Type B pancreatic cell (in vitro differentiated cells): ENCODE measurements around a stretch of chr10.

- PRO-cap = unidirectional peak, minus-strand start at chr10:101570250; unidirectional peak, minus-strand start at chr10:101570318
These were observed 17.9 kb downstream of the POLL start for GRCh38 chr10:101570117-101570682.

- PRO-cap = no peak
These were observed 9.3 kb downstream of the POLL start for GRCh38 chr10:101578750-101579105.

DNA sequence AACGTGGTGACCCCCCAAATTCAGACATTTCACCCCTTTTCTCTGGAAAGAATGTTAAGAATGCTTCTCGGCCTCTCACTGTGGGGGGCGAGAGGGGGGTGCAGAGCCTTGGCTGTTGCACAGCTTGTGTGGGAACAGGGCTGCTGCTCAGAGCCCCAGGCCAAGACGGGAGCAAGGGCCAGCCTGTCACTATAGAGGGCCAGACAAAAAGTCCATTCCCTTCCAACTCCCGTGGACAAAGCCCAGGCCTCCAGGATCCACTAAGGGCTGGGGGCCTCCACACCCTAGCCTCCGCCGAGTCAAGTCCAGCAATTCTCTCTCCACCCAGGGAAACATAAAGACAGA lies 26.9 kb downstream of the DPCD start:
- PRO-cap = no peak

GRCh38 chr10:101814660-101815266 lies 3.5 kb downstream of the OGA start:
- PRO-cap = no peak

DNA sequence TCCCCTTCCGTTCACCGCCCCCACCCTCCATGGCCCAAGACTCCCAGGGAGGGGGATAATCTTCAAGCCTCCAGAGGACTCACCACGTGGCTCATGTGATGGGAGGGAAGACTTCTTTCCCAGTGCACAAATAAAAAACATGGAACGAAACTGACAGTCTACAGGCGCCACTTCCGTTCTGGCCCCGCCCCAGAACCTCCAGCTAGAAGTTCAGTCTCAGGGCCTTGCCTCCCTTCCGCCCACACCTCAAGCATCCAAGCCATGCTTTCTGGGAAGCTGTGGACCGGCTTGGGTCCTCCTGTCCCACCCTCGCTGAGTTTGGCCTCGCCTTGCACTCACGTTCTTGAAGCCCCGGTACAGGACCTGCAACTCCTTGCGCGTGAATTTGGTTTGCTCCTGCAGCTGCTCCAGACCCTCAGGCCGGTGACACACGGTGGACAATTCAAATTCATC lies 10.5 kb upstream of the OGA start:
- PRO-cap = no peak

DNA sequence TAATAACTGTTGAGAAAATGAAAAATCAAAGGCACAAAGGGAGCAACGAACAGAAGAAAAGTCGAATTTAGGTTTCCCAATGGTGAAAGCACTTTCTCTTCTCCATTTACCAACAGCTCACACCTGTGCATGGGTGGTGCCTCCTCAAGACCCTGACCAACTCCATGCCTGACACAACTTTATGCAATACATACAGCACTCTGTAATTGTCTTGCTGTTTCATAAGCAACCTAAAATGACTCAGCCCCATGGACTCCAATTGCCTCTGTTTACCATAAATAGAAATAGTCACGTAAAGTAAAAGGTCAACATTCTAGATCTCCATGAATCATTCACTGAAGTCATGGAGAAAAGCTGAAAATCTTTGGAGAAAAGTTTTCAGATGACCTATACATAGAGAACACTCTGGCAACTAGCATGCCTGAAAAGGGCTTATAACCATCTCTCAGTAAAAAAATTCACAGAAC lies 95.6 kb upstream of the KCNIP2 start:
- PRO-cap = no peak

DNA sequence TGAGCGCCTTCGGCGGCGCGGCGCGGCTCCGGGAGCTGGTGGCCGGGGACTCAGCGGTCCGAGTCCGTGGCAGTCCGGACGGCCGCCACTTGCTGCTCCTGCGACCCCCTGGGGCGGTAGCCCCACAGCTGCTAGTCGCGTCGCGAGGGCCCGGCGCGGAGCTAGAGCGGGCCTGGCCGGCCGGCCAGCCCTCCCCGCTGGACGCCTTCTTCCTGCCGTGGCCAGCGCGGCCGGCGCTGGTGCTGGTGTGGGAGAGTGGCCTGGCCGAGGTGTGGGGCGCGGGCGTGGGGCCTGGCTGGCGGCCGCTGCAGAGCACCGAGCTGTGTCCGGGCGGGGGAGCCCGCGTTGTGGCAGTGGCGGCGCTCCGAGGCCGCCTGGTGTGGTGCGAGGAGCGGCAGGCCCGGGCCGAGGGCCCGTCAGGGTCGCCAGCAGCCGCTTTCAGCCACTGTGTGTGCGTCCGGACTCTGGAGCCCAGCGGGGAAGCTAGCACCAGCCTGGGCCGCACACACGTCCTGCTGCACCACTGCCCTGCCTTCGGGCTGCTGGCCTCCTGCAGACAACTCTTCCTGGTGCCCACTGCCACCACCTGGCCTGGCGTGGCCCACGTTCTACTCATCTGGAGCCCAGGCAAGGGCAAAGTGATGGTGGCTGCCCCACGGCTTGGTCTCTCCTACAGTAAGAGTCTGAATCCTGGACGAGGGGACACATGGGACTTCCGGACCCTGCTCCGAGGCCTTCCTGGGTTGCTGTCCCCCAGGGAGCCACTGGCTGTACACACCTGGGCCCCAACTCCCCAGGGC lies 563 bp downstream of the HPS6 start:
- PRO-cap = unidirectional peak, minus-strand start at position 349 of the sequence

- PRO-cap = no peak
These were observed 10.4 kb downstream of the LDB1 start for GRCh38 chr10:102109799-102110158.

GRCh38 chr10:102230770-102231343 lies 4.8 kb downstream of the ELOVL3 start:
- PRO-cap = no peak

DNA sequence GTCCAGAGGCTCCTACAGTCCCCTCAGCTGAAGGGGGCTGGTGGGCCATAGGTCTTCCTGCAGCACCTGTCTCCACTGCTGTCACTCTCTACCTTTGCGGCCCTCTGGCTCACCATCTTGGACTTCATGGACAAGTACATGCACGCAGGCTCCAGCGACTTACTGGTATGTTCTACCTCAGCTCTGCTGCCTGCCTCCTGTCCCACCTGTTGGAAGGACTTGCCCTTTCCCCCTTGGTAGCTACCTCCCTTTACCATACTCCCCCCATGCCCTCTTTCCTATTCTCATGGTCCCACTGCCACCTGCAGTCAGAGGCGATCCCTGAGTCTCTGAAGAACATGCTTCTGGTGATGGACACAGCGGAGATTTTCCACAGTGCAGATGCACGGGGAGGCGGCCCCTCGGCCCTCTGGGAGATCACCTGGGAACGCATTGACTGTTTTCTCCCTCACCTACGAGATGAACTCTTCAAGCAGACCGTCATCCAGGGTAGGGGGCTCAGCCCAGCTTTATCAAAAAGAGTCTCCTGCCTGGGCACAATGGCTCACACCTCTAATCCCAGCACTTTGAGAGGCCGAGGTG lies 15.2 kb upstream of the NFKB2 start:
- PRO-cap = no peak

DNA sequence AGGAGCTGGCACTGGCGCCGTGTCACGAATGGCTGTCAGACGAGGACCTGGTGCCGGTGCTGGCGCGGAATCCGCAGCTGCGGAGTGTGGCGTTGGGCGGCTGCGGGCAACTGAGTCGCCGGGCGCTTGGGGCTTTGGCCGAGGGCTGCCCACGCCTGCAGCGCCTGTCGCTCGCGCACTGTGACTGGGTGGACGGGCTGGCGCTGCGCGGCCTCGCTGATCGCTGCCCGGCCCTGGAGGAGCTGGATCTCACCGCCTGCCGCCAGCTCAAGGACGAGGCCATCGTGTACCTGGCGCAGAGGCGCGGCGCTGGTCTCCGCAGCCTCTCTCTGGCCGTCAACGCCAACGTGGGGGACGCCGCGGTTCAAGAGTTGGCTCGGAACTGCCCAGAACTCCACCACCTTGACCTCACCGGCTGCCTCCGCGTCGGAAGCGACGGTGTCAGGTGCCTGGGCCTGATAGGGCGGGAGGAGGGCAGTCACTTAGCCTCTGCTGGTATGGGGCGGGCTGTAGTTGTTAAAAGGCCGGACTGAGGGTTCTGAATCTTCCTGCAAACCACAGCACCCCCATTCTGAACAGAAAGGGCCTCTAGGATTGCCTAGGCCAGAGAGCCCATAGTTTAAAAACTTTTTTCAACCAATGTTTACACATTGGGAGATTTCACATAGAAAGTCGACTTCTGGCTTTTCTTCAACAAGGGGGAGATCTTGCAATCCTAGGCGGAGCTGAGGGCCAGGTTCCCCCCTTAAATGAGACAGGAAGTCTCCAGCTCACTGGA lies 1.4 kb downstream of the FBXL15 start:
- PRO-cap = no peak

DNA sequence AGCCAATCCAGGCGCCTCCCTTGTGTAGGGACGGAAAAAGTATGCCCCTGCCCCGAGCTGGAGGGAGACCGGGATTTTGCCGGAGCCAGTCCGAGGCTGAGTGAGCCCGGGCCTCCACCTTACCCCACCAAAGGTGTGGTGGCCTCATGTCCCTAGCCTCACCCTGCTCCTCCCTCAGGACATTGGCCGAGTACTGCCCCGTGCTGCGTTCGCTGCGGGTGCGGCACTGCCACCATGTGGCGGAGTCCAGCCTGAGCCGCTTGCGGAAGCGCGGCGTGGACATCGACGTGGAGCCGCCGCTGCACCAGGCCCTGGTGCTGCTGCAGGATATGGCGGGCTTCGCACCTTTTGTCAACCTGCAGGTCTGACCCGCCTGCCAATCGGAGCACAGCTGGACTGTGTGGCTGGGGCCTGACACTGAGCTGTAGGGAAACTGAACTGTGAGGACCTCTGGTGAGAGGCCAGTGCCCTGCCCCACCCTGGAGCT lies 2.0 kb downstream of the FBXL15 start:
- PRO-cap = no peak

DNA sequence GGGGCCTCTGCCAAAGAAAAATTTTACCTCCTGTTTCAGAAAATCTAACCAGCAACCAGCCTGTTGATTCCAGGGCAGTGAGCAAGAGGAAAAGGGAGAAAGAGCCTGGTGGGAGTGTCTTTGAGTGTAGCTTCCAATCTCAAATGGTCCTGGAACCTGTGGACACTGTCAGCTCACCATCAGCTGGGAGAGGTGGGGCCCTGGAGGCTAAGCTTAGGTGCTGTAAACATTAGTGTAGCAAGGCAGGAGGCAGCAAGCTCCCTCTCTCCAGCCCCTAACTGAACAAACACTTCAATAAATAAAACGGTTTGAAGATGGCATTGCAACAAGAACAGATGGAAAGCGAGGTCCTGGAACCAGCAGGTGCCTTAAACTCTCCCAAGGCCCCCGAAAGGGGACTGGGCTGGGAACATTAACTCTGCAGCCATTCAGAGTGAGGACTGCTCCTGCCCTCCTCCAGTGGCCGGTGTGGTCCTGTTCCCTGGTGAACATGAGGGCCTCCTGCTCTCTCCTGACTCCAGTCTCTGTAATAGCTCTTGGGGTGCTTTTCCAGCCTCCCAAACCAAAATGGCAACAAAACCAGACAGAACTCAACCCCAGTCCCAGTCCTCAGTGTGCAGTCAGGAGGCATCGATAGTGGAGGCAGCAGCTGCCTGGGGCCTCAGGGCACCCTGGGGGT lies 18.7 kb downstream of the MFSD13A start:
- PRO-cap = no peak

- PRO-cap = no peak
These were observed 23.6 kb upstream of the TRIM8 start for GRCh38 chr10:102620594-102621184.

DNA sequence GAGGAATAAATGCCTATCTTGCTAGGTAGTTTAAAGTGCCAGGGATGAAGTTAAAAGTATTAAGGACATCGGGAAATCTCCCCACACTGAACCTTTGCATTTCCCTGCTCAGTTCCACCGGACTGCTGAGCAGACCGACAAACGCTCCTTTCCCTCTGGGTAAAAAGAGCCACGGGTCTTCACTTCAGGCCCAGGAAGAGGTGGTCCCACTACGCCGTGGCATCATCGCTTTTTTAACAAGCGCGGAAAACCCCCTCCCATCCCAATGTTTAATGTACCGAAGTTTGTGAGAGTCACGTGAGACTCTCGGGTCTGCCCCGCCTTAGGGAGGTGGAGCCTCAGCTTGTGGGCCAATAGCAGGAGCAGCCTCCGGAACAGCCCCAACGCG lies 2.4 kb upstream of the TRIM8 start:
- PRO-cap = bidirectional peak, plus-strand start outside the sequence, minus-strand start at position 157 of the sequence

GRCh38 chr10:102665765-102666261 lies 21.5 kb downstream of the TRIM8 start:
- PRO-cap = no peak

DNA sequence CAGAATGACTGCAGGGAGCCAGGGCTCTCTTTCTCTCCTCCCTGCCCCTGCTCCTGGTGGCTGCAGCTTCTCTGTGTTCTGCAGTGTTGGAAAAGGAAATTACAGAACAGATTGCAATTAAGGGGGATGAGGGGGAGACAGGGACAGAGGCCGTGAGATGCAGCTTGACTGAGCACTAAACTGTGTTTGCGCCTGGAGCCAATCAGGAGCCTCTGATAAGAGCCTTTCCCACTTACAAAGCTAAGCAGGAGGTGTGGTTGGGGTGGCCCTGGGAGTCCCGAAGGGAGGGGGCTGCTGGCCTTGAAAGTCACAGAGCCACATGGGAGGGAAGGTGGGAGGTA lies 26.6 kb downstream of the TRIM8 start:
- PRO-cap = no peak

GRCh38 chr10:102673826-102674555 lies 29.7 kb downstream of the TRIM8 start:
- PRO-cap = no peak

DNA sequence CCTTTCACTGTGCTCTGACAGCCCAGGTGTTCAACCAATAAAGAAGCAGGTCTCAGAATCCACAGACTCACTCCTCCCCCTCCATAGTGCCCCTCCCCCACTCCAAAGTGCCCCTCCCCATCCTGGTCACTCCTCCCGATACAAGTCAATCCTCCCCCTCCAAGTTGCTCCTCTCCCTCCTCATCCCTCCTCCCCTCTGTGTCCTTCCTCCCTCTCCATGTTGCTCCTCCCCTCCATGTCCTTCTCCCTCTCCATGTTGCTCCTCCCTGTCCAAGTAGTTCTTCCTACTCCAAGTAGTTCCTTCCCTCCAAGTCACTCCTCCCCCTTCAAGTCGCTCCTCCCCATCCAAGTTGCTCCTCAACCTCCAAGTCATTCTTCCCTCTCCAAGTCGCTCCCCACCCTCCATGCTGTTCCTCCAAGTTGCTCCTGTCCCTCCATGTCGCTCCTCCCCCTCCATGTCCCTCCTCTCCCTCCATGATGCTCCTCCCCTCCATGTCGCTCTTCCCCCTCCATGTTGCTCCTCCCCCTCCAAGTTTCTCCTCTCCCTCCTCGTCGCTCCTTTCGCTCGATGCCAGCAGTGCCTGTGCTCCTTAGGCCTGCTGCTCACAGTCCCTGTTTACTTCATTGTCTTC lies 8.7 kb upstream of the WBP1L start:
- PRO-cap = no peak

GRCh38 chr10:102800731-102801343 lies 36.4 kb downstream of the CYP17A1 start:
- PRO-cap = no peak